Progenitor cell of endocrine pancreas (in vitro differentiated cells): ENCODE results near the gene ZBTB26.

GRCh38 chr9:122826502-122826926 is 1.9 kb downstream of the PDCL start:
- PRO-cap: no peak

- PRO-cap: no peak
Observed at GRCh38 chr9:122835313-122835777, 7.0 kb upstream of the PDCL start.

DNA sequence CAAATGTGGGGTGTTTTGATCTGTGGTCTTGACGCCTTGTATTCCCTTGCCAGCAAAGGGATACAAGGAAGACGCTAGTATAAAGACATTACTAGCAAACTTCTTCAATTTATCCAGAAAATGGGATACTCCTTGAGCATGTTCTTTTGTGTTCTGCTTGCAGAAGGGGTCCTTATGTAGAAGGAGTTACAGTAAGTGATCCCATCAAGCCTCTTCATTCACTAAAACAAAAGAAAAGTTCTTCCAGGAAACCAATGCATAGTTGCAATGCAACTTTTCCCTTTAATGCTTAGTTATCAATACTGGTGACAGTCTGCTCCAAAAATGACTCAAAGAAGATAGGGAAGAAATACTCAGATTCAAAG is 17.2 kb upstream of the PDCL start:
- PRO-cap: no peak

DNA sequence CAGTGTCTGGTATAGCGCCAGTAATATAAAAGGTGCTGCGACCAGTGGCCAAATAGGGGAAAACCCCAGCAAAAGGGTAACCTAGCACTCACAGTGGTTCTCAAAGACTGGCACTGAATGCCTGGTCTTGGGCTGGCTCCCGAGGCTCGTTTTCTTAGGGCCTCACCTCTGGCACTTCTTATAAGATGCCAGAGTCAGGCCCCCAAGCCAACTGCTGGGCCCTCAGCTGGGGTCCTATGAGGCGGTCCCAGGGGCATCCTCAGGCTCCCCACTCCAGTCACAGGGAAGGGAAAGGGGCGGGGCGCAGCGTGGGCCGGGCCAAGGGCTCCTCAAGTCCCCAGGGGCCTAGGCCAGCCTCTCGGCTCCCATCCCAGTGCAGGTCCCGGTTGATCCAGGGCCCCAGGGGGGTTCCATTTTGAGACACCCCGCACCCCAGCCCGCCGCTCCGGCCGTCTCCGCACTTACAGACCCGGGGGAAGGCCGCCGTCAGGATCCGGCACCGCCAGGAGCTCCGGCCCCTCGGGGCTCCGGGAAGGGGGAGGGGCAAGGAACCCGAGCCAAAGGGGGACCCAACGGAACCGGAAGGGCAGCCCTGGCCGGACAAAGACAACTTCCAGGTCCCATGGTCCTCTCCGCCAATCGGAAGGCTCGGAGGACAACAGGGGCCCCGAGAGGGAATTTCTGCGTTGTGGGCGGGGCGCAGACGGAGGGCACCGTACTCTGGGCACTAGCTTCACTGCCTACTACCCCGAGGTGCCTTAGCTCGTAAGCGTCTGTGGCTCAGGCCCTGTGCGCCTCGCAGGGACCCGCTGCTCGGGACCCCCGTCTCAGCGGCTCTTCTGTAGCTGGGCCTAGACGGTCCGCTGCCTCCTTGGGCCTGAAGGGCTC is at the start of gene ZBTB26:
Gene ZBTB26 (minus strand): TSS at position 541 of the 888 bp plus-strand sequence.
- PRO-cap: unidirectional peak, plus-strand start at position 93 of the sequence; bidirectional peak, plus-strand start at position 174 of the sequence, minus-strand start at position 153 of the sequence; bidirectional peak, plus-strand start at position 373 of the sequence, minus-strand start at position 238 of the sequence; bidirectional peak, plus-strand start at position 743 of the sequence, minus-strand start at position 463 of the sequence

DNA sequence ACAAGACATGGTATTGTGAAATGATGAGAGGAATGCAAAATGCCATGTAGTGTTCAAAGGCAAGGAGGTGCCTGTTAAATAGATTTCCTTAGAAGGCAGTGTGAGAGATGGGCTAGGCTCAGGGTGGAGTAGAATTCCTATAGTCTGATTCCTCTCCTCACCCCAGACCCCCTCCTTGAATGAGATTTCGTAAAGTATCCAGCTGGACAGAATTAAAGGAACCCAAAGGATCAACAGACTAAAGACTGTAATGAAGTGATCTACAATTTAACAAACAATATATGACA is 11.2 kb downstream of the GPR21 start:
- PRO-cap: no peak

- PRO-cap: no peak
Observed at GRCh38 chr9:123099206-123099873, 65.9 kb downstream of the GPR21 start.

- PRO-cap: no peak
Observed at GRCh38 chr9:123113347-123114223, 80.1 kb downstream of the GPR21 start.

DNA sequence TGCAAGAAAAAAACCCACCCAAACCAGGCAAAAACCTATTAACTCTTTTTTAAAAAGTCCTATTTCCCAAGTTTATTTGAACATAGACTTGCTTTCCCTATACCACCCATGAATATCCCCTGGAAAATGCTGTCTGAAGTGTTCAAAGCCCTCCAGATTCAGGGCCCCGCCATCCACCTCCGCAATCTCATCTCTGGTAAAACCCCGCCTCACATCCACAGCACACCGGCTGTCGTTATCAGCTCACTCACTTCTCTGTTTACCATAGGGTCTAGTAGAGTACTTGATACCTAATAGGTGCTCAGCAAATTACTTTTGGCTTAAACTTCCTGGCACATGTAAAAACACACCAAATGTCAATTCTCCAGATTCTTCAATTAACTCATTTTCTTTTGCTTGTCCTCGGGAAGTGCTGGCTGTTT is 58.6 kb downstream of the CRB2 start:
- PRO-cap: no peak

GRCh38 chr9:123534755-123535397 is 178.9 kb downstream of the CRB2 start:
- PRO-cap: no peak

- PRO-cap: no peak
Observed at GRCh38 chr9:123543675-123544125, 187.7 kb downstream of the CRB2 start.

DNA sequence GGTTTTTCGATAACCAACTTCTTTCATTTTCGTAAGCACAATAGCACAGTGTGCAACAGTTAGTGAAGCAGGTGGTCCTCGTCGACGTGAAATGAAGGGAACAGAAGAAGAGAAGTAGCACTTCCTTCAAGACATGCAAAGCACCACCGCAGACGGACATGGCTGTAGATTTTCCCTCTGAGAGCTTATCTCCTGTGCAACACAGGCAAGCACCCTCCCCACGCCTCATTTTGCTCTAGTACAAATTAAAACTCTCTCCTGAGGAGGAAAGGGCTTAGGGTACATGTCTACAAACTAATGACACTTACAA is 252.2 kb downstream of the CRB2 start:
- PRO-cap: no peak

DNA sequence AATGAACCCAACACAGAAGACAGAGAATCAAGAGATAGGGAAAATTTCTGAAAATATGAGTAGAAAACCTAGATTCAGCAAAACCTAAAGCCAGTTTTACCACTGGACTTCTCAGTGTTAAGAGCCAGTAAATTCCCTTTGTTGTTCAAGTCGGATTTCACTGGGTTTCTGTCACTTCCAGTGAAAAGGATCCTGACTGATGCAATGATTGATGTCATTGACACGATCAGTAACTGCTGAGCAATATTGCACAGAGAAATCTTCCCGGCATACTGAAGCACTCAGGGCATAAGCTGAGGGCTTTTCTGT is 62.0 kb downstream of the DENND1A start:
- PRO-cap: no peak

- PRO-cap: no peak
Observed at GRCh38 chr9:124214036-124214366, 43.7 kb upstream of the NEK6 start.

DNA sequence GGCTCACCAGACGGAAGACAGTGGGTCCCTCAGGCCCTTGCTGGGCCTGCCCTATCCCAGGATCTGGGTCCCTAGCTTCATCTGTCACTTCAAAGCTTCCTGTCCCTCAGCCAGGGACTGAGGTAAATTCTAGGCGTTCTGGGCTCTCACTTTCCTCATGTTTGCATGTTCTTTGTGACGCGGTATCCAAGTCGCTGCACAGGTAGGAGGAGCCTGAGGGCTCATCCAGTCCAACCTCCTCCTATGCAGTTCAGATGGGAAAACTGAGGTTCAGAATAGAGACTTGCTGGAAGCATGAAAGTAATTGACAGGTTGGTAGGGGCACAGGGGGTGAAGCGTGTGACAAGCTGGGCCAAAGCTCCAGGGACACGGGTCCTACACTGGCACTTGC is 35.4 kb upstream of the NEK6 start:
- PRO-cap: no peak

GRCh38 chr9:124223240-124223995 is 34.3 kb upstream of the NEK6 start:
- PRO-cap: no peak

- PRO-cap: no peak
Observed at GRCh38 chr9:124242170-124242832, 15.4 kb upstream of the NEK6 start.

GRCh38 chr9:124262216-124263181 is 4.8 kb downstream of the NEK6 start:
- PRO-cap: no peak

DNA sequence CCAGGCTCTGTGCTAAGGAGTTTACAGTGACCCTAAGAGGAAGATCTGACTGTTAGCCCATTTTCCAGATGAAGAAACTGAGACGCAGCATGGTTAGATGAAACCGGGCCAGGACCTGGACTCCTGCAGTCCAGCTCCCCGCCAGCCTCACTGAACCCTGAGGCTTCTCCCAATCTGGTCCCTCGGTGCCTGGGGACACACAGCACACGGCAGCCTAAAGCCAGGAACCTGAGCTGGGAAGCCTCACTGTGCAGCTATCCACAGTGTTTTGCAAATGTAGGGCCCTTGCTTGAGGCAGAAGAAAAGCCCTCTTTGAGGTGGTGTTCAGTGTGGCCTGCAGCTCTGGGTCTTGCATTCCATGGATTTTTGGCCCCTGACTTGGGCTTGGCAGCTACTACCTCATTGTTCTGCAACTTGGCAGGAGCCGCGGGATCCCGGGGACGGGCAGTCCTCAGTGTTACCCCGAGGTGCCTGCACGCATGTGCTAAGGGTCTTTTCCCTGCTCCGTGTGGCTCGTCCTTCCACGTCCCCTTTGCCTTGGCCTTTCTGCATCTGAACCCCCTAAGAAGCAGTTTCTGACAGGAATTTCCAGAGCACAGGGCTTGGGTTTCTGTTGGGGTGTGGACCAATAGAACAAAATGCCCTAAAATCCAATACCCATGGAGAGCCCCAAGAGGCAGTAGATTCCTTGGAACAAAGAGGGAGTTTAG is 39.7 kb downstream of the NEK6 start:
- PRO-cap: no peak

GRCh38 chr9:124350701-124351960 is 64.1 kb downstream of the PSMB7 start:
- PRO-cap: no peak

GRCh38 chr9:124659011-124659686 is 112.0 kb downstream of the NR6A1 start:
- PRO-cap: bidirectional peak, plus-strand start at chr9:124659219, minus-strand start at chr9:124659184